Skin of body (tissue), 2 donors: ENCODE results near the gene COLEC12.

DNA sequence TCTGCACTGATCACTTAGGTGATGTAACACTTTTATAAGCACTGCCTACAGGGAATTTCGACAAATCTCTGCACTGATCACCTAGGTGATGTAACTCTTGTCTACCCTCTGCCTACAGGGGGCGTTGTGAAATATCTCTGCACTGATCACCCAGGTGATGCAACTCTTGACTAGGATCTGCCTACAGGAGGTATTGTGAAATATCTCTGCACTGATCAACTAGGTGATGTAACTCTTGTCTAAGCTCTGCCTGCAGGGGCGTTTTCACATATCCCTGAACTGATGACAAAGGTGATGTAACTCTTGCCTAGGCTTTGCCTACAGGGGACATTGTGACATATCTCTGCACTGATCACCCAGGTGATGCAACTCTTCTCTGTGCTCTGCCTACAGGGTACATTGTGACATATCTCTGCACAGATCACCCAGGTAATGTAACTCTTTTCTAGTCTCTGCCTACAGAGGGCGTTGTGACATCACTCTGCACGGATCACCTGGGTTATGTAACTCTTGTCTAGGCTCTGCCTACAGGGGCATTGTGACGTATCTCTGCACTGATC, 49.3 kb upstream of the USP14 start:
- RAMPAGE, long total RNA: no peak

- RAMPAGE, long total RNA: no peak
Measured at GRCh38 chr18:209764-210621, 51.6 kb downstream of the USP14 start.

DNA sequence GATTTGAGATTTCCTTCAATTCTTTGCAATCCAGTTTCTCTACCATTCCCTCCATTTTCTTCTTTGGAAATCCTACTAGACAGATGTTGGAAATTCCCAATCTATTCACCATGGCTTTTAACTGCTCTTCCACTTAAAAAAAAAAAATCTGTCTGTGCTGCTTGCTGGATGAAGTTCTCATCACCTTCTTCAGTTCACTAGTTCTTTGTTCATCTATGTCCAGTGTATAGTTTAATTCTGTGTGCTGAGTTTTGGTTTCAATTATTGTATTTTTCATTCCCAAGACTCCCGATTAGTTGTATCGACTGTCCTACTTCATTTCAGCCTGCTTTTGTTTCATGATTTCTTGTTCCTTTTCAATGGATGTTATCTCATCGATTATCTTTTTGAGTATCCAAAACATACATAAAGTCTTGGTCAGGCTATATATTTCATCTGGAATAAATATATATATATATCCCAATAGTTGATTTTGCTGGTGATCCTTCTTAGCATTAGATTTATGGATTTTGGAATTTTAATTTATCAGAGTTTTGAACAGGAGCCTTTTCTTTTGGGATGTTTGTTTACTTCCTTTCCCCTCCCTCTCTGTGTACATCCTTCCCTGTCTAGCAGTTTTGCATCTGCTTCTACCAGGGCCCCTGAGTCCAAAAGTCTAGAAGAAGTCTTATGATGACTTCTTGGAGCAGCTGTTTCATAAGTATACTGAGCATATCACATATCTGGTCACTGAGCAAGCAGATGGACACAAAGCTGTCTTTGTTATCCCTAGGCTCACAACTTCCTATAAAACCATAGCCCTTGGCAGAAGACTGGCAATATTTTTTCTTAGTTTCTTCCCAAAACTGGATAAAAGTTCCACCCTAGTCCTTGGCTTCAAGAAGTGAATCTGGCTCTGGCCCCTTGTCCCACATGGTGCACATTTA, 22.9 kb downstream of the THOC1 start:
- RAMPAGE, long total RNA: no peak

- RAMPAGE, long total RNA: no peak
Measured at GRCh38 chr18:261652-262171, 6.1 kb downstream of the THOC1 start.

- RAMPAGE, long total RNA: no peak
Measured at GRCh38 chr18:332884-333617, 65.2 kb upstream of the THOC1 start.

- RAMPAGE, long total RNA: no peak
Measured at GRCh38 chr18:371292-371685, 103.4 kb upstream of the THOC1 start.

DNA sequence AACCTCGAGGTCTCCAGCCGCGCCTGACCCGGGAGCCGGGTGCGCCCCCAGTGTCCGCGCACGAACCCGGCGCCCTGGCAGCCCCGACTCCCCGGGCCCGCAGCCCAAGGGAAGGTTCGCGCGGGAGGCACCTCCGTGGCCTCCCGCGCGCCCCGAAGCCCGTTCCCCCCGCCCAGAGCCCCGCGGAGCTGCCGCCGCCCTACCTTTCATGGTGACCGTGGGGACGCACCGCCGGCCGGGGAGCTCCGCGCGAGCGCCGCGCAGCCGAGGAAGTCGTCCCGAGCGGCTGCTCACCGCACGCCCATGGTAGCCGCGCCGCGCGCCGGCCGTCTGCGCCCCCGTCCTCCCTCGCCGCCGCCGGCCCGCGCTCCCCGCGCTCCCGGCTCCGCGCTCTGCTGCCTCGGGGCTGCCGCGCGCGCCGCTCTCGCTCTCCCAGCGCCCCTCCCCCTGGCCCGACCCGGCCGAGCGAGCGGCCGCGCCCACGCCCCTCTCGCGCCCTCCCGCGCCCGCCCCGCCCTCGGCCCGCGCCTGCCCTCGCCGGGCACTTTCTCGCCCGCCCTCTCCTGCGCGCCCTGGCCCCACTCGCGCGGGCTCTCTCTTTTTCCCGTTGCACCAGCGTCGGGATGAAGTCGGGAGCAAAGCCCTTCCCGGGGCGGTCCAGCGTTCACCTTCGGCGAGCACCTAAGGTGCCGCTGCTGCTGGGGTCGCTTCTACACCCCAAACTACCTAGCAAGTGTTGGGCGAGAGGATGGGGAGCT, at the start of gene COLEC12:
COLEC12 (minus strand) TSS at position 397 of the 758 bp plus-strand sequence.
- RAMPAGE, long total RNA: no peak

DNA sequence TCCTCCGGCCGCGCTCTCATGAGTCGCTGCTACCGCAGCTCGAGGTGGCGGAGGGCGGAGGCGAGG, 92 bp downstream of the YES1 start:
- RAMPAGE, long total RNA: no peak

DNA sequence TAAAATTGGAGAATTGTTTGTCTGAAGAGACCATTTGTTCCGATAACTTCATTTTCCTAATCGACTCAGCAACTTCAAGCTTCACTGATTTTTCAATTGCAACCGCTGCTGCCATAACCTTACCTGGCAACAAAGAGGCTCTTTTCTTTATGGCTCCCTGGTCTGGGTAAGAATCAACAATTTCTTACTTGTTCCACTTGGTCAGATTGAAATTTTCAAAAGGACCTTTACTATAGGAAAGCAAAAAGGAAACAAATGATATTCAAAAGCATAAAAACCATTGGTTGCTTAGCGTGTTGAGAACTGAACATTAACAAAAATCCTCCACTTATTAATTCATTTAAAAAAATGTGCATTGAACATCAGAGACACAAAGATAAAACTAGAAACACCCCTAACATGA, 24.2 kb downstream of the ADCYAP1 start:
- RAMPAGE, long total RNA: no peak

DNA sequence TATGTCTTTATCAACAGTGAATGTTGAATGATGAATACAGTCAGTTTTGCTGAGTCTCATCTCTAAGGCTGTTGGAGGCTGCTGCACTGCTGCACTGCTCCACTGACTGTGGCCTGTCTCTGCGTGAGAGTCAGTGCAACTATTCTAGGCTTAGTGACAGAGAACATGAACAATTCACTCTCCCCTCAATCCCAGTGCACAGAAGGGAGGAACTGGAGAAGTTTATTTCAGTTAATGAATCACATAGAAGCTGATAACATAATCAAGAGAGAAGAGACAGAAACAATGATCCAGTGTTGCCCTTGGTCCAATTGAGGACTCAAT, 483.4 kb downstream of the METTL4 start:
- RAMPAGE, long total RNA: no peak

DNA sequence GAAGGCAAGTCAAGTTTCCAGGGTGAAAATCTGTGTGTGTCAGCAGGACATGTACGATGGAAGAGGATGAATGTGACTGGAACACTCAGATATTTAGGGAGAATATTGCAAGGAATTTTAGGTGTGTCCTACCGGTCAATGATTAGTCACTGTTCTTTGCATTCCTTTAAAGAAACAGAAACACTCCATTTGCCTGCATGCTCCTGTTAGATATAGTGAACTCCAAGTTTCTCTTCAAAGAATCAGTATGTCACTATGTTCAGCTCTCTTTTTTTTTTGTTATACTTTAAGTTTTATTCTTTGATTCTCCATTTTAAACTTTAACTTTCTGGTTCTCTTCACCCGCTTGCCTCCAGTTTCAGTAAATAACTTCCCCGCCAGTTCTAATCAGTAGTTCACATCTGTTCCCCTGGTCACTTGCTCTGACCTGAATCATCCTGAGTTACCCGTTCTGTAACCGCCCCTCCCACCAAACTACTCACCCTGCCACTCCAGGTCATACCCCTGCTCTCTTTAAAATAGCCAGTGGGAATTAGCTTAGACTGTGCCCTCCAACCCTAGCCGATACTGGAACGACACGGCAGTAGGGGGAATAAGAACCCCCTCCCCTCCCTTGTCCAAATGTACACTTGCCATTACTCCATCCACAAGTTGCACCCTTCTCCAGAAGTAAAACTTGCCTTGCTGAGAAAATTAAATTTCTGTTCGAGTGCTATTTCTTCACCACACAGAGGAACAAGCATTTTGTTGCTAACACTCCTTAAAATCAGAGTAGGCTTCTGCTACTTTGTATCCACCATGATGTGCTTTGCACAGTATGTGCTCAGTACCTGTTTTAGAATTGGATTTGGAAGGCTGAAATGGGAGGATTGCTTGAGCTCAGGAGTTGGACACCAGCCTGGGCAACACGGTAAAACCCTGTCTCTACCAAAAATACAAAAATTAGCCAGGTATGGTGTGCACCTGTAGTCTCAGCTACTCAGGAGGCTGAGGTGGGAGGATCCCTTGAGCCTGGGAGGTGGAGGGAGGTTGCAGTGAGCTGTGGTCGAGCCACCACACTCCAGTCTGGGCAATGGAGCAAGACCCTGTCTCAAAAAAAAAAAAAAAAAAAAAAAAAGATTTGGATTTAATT, 268.3 kb downstream of the METTL4 start:
- RAMPAGE, long total RNA: no peak

GRCh38 chr18:2657192-2657498, 1.6 kb downstream of the SMCHD1 start:
- RAMPAGE, long total RNA: no peak

GRCh38 chr18:2726360-2727076, 71.0 kb downstream of the SMCHD1 start:
- RAMPAGE, long total RNA: no peak

GRCh38 chr18:2848393-2849253, 1.8 kb downstream of the EMILIN2 start:
- RAMPAGE, long total RNA: no peak

GRCh38 chr18:2870270-2871063, 23.7 kb downstream of the EMILIN2 start:
- RAMPAGE, long total RNA: no peak

GRCh38 chr18:2881416-2882313, 34.9 kb downstream of the EMILIN2 start:
- RAMPAGE, long total RNA: no peak

GRCh38 chr18:2913246-2913955, 66.6 kb downstream of the EMILIN2 start:
- RAMPAGE, long total RNA: no peak

GRCh38 chr18:2967763-2968074, 45.2 kb downstream of the LPIN2 start:
- RAMPAGE, long total RNA: no peak

- RAMPAGE, long total RNA: no peak
Measured at GRCh38 chr18:2986042-2986642, 26.8 kb downstream of the LPIN2 start.

DNA sequence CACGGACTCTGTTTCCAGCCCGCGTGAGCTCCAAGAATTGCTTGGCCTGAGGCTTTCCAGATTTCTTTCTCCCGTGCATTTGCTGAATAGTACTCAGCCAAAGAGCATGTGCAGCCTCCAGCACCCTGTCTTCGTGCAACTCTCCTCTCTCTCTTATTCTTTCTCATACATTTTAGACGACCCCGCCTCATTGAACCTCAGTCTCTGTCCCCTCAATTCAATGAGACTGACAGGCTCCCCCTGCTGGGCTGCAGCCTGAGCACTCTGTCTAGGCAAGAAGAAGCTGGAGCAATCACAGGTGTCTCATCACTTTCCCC, 49.9 kb upstream of the LPIN2 start:
- RAMPAGE, long total RNA: no peak